Frontal cortex (tissue), 2 donors: ENCODE data around the genes COX6A1 and GATC.

- RAMPAGE, long total RNA, result no peak
Measured at GRCh38 chr12:120231133-120232258, 30.6 kb upstream of the RPLP0 start.

- RAMPAGE, long total RNA, result no peak
Measured at GRCh38 chr12:120402152-120402705, 33.3 kb upstream of the MSI1 start.

- RAMPAGE, long total RNA, result no peak
Measured at GRCh38 chr12:120413952-120414423, 23.9 kb upstream of the COX6A1 start.

DNA sequence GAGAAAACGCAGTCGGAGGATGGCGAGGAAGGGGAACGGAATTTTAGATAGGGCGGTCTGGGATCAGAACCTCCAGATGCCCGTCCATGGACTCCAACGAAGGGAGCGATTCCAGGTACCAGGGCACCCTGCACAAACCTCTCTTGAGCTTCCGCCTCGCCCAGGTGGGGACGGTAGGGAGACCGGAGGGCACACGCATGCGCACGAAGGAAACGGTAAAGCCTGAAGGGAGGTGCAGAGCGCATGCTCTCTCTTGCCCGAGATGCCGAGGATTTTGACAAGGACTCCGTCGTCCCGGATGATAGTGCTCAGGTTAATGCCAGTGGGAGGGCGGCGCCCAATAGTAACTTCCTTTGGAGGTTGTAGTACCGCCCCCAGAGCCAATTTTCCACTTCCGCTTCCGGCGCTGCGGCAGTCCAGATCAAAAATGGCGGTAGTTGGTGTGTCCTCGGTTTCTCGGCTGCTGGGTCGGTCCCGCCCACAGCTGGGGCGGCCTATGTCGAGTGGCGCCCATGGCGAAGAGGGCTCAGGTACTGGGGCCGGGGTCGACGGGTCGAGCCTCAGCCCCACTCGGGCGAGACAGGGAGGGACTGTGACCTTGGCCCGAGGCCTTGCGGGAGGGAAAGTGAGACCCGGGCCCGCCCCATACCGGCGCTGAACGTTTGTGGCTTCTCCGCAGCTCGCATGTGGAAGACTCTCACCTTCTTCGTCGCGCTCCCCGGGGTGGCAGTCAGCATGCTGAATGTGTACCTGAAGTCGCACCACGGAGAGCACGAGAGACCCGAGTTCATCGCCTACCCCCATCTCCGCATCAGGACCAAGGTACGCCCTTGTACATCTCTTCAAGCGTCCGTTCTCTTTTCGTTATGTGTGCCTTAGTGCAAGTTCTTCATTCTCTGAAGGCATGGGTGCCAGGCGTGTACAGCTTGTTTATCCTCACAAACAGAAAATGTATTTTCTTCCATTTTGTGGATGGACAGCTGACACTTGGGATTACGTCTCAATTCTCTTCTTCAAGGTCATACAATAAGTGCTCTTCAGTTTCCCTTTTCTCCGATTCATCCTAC is at the start of gene COX6A1:
TSS of gene COX6A1 (plus strand) at position 414 of the 1,067 bp plus-strand sequence.
- RAMPAGE, long total RNA, result start-site peak on the plus strand centred at position 408 of the sequence, 37 bp wide, 5,782 and 969 reads in 2 replicates

GRCh38 chr12:120446275-120447289 is at the start of gene GATC:
GATC (plus strand) TSS chr12:120446444.
- RAMPAGE, long total RNA, result start-site peak on the minus strand at chr12:120446378-120446385, 191 and 16 reads in 2 replicates

- RAMPAGE, long total RNA, result no peak
Measured at GRCh38 chr12:120562758-120563210, 18.4 kb downstream of the POP5 start.

- RAMPAGE, long total RNA, result no peak
Measured at GRCh38 chr12:120570646-120571699, 10.2 kb downstream of the POP5 start.

GRCh38 chr12:120580127-120580602 is 1.0 kb downstream of the POP5 start:
- RAMPAGE, long total RNA, result no peak

DNA sequence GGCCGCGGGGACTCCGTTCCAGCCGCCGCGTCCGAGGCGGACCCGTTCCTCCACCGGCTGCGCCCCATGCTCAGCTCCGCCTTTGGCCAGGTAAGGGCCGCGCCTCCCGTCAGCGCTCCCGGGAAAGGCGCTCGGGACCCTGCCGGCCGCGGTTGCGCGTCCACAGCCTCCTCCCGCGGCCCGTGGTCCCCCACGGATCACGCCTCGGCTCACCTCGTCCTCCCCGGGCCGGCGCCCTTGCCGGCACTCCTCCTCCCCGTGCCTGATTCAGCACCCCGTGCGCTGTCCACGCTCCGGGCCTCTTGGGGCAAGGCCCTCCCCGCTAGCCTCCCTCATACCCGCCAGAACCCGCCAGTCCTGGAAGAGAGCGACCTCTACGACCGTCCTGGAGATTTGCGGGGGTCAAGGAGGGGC is 831 bp downstream of the CABP1 start:
- RAMPAGE, long total RNA, result no peak

- RAMPAGE, long total RNA, result no peak
Measured at GRCh38 chr12:120761218-120761998, 35.8 kb downstream of the ACADS start.

DNA sequence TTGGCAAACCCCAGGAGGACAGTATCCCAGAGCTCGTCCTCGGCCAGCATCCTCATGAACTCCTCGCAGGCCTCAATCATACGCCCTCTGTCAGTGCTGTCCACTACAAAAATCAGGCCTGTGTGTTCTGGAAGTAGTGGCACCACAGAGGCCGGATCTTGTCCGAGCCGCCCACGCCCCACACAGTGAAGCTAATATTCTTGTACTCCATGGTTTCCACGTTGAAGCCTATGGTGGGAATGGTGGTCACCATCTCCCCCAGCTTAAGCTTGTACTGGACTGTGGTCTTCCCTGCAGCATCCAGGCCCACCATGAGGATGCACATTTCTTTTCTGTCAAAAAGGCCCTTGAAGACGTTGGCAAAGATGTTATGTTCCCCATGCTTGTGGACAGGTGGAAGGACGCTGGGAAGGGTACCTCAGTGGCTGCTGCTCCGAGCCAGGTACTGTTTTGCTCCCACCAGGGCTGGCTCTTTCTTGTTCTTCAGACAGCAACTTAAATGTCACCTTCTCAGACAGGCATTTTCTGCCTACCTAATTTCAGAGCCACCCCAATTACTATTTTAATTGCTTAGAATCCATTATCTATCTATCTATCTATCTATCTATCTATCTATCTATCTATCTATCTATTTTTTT is 58.8 kb downstream of the SPPL3 start:
- RAMPAGE, long total RNA, result no peak

DNA sequence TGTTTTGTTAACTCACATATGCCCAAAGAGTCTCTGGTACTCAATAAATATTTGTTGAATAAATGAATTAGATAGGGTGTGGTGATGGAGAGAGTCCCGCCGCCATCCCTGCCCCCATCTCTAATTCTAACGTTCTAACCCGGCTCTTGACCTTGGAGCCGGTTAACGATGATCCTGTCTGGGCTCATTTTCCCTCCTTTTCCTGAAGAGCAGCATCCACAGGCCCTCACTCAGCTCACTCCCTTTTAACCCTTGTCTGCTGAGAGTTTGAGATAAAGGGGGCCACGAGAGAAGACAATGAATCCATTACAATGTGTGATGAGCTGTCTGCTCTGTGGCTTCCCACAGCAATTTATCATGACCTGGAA is 18.8 kb upstream of the P2RX7 start:
- RAMPAGE, long total RNA, result no peak

DNA sequence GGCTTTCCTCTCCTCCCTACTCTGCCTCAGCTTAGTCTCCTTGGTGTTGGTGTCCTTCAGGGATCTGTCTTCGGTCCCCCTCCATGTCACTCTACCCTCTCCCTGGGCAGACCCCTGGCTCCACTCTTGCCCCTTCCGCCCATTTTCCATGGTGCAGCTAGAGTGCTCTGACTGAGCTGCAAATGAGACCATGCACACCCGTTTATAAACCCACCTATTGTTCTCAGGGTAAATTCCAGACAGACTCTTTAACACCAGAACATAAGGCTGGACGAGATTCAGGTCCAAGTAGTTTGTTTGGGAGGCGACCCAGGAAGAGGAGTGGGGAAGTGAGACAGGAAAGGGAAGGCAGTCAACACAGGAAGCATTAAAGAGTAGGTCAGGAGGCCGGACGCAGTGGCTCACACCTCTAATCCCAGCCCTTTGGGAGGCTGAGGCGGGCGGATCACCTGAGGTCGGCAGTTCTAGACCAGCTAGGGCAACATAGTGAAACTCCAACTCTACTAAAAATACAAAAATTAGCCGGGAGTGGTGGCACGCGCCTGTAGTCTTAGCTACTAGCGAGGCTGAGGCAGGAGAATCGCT is 4.5 kb upstream of the P2RX7 start:
- RAMPAGE, long total RNA, result no peak

DNA sequence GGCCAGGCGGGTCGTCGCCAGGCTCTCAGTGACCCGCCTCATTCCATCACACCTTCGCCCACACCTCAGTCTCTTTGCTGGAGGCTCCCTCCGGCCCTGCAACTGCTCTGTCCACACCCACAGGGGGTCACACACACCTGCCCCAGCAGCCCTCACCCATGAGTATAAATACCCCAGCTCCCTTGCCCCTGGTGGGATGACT is 23.1 kb downstream of the CAMKK2 start:
- RAMPAGE, long total RNA, result no peak

DNA sequence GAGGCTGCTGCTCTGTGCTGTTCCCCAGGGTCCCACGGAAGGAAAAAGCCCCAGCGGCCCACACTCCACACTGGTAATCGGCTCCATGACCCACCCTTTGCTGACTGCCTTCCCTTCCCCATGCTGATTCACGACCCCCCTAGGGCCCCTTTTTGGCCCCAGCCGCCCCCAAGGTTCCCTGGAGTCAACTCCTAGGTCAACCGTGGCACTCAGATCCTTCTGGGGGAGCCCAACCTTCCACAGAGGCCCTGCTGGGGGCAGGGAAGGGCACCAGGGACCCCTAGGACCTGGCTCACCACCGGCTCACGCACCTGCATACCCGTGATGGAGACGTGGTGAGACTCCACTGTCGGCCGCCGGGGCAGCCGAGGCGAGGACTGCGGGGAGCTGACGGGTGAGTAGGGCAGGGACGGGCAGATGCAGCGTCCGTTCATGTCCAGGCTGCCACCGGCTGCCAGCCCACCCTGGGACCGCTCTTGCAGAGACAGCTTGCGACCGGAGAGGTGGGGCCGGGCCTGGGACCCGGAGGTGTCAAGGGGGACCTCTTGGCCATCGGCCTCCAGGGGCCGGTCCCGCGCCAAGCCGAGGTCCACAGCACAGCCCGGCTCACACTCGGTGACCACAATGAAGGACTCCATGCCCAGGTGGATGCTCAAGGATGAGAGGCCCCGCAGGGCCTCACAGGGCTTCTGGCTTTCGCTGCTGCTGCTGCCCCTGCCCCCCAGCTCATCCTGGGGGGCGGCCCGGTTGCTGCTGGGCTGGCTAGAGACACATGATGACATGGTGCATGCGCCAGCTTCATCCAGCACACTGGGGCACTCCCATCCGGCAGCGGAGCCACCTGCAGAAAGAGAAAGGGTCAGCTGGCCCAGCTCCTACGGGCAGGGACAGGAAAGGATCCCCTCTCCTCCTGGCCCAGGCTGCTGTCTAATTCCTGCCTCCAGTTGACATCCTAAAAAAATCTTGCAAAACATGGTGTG is 22.5 kb downstream of the CAMKK2 start:
- RAMPAGE, long total RNA, result no peak

- RAMPAGE, long total RNA, result no peak
Measured at GRCh38 chr12:121276975-121277442, 19.5 kb downstream of the CAMKK2 start.

GRCh38 chr12:121309601-121310091 is 13.1 kb upstream of the CAMKK2 start:
- RAMPAGE, long total RNA, result no peak

DNA sequence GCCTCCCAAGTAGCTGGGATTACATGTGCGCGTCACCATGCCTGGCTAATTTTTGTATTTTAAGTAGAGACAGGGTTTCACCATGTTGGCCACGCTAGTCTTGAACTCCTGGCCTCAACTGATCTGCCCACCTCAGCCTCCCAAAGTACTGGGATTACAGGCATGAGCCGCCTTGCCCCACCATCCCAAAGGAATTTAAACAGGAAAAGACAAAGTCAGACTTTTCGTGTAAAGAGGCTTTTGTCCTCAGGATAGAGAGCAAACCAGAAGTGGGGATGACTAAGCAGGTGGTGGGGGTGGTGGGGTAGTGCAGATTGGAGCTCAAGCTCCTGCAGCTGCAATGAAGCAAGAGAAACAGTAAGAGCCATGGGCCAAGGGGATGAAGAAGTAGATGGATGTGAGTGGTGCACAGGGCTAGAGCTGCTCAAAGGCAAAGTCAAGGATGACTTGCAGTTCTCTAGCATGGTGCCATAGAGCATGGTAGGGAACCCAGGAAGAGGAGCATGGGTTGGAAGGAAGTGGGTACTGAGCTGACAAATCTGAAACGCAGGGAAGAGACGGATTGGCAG is 11.6 kb upstream of the RNF34 start:
- RAMPAGE, long total RNA, result no peak

GRCh38 chr12:121429839-121430635 is 30.1 kb downstream of the RNF34 start:
- RAMPAGE, long total RNA, result no peak

- RAMPAGE, long total RNA, result no peak
Measured at GRCh38 chr12:121432895-121433560, 33.1 kb downstream of the RNF34 start.